Trachea (tissue), 1 donor: ENCODE measurements around a stretch of chr14.

- PRO-cap: no peak
Observed at GRCh38 chr14:100476389-100476805, 100.1 kb downstream of the WDR25 start.

- PRO-cap: no peak
Observed at GRCh38 chr14:100664168-100664745, 62.4 kb upstream of the DLK1 start.

DNA sequence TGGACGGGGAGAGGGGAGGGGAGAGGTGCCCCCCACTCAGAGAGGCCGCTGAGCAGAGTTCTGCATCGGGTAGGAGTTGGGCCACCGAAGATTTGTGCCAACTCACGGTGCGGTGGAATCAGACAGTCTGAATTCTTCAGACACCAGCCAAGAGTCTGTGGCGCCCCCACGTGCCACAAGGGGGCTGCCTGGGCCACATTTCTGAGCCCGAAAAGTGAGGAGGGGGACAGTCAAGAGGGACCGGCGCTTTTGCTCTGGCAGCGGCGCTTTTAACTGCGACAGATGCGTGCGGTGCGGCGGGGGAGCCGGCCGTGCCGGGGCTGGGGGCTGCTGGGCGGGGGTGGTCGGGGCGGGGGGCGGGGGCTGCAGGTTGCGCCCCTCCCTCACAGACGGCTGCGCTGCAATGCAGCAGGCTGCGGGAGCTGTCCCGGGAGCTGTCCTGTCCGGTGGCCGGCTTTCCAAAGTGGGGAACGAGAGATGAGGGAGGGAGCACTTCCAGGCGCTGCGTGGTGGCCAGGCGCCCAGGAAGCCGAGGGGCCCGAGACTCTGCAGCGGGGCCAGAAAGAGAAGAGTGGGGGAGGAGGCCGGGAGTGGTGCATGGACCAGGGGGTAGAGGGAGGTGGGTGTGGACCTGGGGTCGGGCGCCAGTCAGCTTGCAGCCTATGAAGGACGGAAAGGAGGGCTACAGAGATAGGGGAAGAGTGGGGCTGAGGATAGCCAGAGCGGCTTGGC, 1.0 kb upstream of the RTL1 start:
- PRO-cap: no peak

- PRO-cap: no peak
Observed at GRCh38 chr14:100968704-100969046, 65.2 kb upstream of the RTL1 start.

DNA sequence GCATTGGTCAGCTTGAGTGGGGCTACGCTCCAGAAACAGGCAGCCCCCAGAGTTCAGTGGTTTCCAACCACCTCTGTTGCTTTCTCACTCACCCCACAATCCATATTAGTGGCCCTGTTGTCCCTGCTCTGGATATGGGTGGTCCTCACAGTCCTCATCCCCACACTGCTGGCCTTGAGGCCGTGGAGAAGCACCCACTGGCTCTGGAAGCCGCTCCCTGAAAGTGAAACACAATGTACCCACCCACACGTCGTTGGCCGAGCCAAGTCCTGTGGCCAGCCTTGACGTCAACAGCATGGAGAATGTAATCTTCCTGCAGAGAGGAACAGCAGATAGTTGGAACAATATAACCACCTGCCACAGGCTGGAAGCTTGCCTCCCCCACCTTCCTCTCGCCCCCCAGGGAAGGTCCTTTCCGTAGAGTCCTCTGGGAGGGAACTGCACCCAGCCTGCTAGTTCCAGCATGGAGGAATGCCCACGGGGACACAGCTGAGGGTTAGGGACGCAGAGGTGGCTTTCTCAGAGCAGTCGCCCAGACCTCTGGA, 351.9 kb upstream of the RTL1 start:
- PRO-cap: no peak

DNA sequence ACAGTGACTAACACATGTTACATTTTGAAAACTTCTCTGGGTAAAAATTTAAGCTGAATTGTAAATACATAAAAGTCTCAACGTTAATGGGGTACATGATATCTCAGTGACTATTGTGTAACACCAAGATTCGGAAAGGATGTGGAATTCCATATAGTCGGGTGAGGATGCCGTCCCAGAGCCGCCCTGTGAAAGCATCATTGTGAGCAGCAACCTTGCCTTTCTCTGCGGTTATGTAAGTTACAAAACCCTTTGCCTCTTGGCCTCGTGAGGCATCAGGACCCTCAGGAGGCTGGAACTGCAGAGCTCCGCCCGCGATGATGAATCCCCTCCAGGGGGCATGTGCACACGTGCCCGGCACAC, 285.7 kb upstream of the PPP2R5C start:
- PRO-cap: no peak

GRCh38 chr14:101559453-101559791, 202.1 kb upstream of the PPP2R5C start:
- PRO-cap: no peak

DNA sequence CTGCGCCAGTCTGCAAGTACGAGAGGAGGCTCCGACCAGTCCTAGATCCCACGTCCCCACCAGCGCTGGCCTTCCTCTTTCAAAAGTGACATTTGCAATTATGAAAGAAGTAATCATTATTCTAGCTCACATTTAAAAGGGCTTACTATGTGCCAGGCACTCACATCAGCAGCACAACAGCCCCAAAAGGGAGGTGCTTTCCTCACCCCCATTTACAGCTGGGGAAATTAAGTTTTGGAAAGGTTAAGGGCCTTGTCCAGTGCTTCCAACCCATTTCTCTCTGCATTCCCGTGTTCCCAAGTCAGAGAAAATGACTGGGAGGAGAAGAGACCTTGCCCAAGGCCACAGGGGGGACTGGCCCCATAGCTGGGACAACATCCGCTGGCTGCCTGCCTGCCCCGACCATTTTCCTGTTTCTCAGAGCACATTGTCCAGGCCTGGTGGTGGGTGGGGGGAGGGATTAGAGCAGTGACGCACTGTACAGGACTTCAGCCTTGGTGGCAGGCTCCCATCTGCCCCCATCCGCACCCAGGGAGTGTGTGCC, 172.7 kb upstream of the PPP2R5C start:
- PRO-cap: no peak

DNA sequence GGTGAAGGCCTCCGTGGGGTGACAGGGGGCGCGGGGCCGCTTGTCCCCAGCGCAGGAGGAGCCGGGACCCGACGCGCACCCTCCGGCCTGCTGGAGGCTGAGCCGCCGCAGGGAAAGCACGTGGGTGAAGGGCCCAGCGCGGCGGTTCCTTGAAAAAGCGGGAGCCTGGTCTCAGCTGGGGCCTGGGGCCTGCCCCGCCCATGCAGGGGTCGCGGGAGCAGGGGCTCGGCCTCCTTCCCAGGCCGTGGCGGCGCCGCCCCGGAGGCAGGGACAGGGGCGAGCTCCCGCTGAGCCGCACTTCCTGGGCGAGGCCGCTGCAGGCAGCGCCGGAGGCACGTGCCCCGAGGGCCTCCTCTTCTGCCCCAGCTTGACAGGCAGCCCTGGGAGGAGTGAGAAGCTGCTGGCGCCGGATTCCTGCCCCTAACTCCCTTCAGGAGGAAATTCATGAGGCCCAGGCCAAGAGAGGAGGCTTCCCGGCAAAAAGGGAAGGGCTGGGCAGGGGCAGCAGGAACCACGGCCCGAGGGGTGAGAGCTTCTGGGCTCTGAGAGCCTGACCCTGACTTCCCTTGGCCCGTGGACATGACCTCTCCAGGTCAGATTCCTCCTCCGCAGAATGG, 55.4 kb upstream of the PPP2R5C start:
- PRO-cap: bidirectional peak, plus-strand start at position 373 of the sequence, minus-strand start at position 249 of the sequence

DNA sequence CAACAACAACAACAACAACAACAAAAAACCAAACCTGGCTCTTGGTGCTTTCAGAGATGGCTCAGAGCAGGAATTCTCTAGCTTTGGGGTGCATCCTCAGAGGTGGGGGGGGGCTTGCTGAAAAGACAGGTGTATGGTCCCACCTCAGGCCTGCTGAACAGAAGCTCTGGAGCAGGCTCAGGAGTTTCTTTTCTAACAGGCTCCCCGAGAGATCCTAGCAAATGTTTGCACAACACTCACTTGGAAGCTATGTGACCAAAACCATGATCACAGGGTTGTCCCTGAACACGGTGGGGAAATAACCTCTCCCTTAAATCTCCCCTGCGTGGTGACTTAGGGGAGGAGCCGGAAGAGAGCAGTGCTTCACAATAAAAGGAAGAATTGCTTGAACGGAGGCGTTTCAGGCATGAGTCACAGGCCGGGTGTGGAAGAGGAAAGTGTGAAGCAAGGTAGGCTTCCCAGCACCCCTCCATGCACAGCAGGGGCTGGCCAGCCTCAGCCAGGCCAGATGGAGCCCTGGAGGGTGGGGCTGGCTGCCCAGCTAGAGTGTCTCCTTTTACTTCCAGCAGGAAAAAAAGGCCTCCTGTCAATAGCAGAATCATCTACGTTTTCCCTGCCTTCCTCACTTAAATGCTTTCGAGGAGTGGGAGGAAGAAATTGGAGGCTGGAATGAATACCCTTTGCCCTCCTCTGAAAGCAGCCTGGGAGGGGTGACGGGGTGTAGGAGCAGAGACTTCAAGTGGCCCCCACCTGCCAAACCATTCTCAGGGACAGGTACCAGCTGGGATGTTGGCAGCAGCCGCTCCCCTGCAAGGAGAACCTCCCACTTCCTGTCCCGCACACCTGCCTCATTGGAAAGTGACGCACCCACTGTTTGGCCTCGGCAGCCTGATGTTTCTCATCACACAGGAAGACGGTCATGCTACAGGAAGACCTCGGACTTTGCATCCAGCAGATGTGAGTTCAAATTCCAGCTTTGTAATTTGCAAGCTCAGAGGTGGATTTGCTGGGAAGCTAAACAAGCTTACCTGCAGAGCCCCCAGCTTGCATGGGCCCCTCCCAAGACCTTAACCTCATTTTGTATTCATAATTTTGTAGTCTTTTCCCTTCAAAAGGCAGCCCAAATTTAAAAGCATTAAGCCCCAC, 30.1 kb upstream of the PPP2R5C start:
- PRO-cap: bidirectional peak, plus-strand start at position 908 of the sequence, minus-strand start at position 766 of the sequence

- PRO-cap: no peak
Observed at GRCh38 chr14:101776353-101777006, 15.0 kb downstream of the PPP2R5C start.

DNA sequence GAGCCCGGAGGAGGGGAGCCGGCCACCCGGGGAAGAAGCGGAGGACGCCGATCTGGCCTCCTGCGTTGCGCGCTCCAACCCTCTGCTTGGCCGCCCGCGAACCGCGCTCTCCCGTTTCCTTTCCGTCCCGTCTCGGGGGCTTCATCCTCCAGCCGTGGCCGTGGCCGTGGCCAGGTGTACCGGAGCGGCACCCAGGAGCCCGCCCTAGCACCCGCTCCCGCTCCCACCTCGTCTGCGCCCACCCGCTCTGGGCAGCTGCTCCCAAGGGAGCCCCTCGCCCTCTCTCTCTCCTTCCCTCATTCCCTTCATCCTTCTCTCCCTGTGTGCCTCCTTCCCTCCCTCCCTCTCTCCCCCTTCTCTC, 20.2 kb downstream of the PPP2R5C start:
- PRO-cap: no peak

GRCh38 chr14:101819183-101819576, 57.7 kb downstream of the PPP2R5C start:
- PRO-cap: no peak

DNA sequence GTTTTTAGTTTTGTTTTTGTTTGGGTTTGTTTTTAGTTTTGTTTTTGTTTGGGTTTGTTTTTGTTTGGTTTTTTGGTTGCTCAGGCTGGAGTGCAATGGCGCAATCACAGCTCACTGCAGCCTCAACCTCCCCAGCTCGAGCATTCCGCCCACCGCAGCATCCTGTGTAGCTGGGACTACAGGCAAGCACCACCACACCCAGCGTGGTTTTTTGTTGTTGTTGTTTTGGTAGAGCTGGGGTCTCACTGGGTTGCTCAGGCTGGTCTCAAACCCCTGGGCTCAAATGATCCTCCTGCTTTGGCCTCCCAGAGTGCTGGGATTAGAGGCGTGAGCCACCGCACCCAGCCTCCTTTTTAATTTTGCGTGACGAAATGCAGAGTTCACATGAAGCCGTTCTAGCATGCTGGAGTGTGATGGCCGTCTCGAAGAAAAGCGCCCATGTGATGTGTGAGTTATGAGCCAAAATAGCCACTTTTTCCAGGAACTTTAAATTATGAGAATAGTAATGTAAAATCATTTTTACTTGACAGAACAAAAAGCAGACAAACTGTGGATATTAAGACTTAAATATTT, 58.2 kb downstream of the PPP2R5C start:
- PRO-cap: no peak

GRCh38 chr14:101925890-101926532, 38.4 kb upstream of the DYNC1H1 start:
- PRO-cap: no peak

- PRO-cap: bidirectional peak, plus-strand start at chr14:101928069, minus-strand start at chr14:101927966
Observed at GRCh38 chr14:101927724-101928336, 36.5 kb upstream of the DYNC1H1 start.

GRCh38 chr14:101953281-101953645, 11.1 kb upstream of the DYNC1H1 start:
- PRO-cap: no peak

DNA sequence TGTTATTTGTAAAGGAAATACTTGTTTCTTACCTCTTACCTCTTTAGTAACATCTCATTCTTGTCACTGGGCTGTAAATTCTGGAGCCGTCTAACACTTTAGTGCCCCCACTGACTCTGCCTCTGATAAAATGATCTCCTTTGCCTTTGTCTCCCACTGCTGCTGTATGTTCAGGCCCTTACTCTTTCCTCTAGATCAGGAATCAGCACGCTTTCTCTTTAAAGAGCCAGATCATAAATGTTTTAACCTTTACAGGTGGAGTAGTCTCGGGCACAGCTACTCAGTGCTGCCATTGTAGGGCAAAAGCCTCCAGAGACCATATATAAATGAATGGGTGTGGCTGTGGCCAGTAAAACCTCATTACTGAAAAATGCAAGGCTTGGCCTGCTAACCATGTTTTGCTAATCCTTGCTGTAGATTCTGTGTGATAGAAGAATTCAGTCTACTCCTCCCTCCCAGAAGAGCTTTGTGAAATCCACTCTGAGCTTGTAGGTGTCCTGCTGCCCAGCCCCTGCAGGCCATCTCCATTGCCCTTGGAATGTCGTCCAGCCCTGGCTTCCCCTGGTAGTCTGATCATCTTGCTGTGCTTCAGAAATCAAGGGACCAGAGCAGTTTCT, 58.2 kb downstream of the HSP90AA1 start:
- PRO-cap: no peak

- PRO-cap: no peak
Observed at GRCh38 chr14:102298616-102298815, 6.4 kb downstream of the MOK start.

DNA sequence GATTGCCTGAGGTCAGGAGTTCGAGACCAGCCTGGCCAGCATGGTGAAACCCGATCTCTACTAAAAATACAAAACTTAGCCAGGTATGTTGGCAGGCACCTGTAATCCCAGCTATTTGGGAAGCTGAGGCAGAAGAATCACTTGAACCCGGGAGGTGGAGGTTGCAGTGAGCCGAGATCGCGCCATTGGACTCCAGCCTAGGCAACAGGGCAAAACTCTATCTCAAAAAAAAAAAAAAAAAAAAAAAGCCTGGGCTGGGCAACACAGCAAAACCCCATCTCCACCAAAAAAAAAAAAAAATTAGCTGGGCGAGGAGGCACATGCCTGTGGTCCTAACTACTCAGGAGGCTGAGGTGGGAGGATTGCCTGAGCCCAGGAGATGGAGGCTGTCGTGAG, 4.9 kb downstream of the MOK start:
- PRO-cap: no peak